ENCODE measurements around a stretch of chr10.

- PRO-cap, result no peak
Observed at GRCh38 chr10:70681787-70682082, 9.4 kb downstream of the ADAMTS14 start.

DNA sequence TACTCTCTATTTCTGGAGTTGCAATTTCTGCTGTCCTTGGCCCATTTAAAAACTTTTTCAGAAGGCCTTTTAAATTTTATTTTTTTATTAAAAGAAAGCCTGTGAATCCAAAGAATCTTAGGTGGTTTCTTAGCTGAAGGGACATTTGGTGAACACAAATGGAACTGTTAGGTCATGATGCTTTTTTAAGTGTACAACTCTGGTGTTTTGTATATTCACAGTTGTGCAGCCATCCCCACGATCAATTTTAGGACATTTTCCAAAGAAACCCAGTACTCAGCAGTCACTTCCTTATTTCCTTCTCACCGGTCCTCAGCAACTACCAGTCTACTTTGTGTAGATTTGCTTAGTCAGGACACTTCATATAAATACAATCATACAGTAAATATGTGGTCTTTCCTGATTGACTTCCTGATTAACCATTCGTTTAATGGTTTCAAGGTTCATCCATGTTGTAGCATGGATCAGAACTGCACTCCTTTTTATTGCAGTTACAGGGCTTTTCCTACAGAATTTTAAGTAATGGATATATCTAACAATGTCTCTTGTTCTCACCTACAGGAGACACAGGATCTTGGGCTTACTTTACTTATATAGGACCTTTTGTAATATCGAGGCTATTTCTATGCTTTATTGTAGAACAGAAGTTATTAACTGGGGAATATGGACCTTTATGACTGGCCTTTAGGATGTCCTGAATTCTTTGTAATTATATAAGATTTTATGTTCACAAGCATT, 14.4 kb downstream of the SGPL1 start:
- PRO-cap, result no peak

- PRO-cap, result no peak
Observed at GRCh38 chr10:70890912-70891410, 2.6 kb upstream of the PCBD1 start.

- PRO-cap, result no peak
Observed at GRCh38 chr10:71279708-71280197, 39.3 kb upstream of the SLC29A3 start.

- PRO-cap, result unidirectional peak, minus-strand start at chr10:71303118
Observed at GRCh38 chr10:71302961-71303542, 16.0 kb upstream of the SLC29A3 start.

DNA sequence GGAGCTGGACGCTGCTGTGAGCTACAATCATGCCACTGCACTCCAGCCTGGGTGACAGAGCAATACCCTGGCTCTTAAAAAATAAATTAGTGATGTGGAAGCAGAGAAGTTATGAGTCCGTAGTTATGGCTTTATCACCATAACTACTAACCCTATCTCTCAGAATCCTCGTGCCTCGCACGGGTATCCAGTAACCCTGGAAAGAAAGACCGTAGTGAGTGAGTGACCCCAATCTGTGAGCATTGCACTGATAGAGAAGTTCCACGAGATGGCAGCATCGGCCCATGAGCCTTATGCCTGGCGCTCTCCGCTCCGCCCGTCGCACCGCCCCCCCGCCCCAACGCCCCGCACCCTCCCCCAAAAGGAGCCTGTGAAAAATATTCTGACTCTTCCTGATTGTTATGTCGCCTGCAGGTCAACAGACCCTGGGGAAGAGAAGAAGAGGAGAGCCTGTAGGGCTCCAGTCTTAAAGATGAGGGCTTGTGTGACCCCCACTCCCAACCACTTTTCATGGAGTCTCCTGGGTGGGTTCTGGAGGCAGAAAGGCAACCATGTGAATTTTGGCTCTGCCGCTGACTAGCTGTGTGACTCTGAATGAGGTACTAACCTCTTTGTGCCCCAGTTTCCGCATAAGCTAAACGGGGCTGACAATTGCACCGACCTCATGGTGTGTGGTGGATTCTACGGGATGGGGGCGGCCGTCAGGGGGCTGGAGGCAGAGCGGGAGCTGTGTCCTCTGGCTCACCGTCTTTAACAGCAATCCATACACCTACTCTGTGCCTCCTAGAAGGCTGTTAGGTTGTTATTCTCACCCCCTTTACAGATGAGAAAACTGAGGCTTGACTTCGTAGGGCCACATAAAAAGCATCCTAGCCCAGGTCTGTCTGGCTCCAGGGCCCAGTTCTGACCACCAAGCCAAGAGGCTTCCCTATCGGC, 4.6 kb upstream of the SLC29A3 start:
- PRO-cap, result no peak

GRCh38 chr10:71323505-71323971, 4.5 kb downstream of the SLC29A3 start:
- PRO-cap, result no peak

GRCh38 chr10:71347829-71348293, 28.8 kb downstream of the SLC29A3 start:
- PRO-cap, result no peak

DNA sequence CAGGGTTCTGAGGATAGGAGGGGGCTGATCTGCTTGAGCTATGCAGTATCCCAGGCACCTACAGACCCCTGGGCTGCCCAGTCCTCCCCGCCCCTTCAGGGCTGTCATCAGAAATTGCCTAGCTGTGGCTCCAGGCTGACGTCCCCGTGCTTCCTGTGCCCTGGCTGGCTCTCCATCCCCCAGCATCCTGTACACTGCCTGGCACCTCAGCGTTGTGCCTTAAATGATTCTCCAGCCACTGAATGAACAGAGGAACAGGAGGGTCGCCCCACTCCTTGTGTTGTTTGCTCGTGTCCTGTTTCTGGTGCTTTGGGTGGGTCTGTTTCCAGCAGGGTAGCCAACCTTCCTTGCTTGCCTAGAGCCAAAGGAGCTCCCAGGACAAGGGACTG, 38.4 kb upstream of the CDH23 start:
- PRO-cap, result no peak

GRCh38 chr10:71475147-71475513, 78.4 kb downstream of the CDH23 start:
- PRO-cap, result no peak

DNA sequence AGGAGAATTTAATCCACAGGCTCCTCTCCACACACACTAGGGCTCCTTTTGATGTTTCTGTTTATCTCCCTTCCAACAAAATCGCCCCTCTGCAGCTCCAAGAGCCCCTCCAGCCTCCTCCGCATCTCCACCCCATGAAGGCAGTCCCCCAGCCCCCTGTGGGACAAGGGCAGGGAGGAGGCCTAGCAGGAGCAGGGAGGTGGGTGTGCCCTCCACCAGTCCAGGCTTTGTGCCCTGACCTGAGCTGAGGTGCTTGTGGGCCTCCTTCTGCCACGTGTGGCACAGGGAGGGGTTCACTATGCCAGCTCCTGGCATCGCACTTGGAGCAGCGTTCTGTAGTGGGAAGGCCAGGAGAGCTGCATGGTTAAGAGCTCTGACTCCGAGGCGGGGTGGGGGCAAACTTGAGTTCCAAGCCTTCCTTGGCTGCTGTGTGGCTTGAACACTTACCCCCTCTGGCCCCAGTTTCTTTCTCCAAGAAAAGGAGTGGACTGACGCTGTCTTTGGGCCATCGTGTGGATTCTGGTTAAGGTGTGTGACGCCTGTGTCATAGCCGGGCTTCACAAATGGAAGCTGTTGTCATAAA, 80.3 kb downstream of the C10orf105 start:
- PRO-cap, result no peak

DNA sequence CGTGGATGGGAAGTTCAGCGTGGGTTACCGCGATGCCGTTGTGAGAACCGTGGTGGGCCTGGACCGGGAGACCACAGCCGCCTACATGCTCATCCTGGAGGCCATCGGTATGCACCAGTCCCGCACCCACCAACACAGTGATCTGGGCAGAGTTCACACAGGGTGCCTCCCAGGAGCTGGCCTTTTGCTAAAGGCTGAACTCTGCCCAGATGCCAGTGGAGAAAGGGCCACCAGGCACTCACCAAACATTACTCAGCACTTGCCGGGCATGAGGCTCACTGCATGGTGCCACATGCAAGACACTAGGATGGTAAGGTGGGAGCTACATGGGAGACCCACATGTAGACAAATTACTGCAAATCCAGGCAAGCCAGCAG, 10.5 kb downstream of the C10orf105 start:
- PRO-cap, result no peak

GRCh38 chr10:71743234-71743831, 23.8 kb upstream of the C10orf105 start:
- PRO-cap, result no peak

- PRO-cap, result no peak
Observed at GRCh38 chr10:71747216-71747944, 25.9 kb downstream of the VSIR start.

DNA sequence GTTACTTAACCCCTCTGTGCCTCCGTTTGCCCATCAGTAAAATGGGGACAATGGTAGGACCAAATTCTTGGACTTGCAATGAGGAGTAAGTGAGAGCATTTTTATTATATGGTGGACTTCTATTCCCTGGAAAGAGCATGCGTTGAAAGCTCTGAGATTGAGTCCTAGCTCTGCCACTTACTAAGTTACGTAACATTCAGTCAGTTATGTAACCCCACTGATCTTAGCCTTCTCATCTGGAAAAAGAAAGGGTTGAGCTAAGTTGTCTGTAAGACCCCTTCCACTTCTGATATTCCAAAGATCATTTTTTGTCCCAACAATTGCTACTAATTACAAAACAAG, 18.7 kb downstream of the VSIR start:
- PRO-cap, result no peak

GRCh38 chr10:71766678-71766920, 6.7 kb downstream of the VSIR start:
- PRO-cap, result no peak

GRCh38 chr10:71811992-71812472, 38.7 kb upstream of the VSIR start:
- PRO-cap, result no peak

DNA sequence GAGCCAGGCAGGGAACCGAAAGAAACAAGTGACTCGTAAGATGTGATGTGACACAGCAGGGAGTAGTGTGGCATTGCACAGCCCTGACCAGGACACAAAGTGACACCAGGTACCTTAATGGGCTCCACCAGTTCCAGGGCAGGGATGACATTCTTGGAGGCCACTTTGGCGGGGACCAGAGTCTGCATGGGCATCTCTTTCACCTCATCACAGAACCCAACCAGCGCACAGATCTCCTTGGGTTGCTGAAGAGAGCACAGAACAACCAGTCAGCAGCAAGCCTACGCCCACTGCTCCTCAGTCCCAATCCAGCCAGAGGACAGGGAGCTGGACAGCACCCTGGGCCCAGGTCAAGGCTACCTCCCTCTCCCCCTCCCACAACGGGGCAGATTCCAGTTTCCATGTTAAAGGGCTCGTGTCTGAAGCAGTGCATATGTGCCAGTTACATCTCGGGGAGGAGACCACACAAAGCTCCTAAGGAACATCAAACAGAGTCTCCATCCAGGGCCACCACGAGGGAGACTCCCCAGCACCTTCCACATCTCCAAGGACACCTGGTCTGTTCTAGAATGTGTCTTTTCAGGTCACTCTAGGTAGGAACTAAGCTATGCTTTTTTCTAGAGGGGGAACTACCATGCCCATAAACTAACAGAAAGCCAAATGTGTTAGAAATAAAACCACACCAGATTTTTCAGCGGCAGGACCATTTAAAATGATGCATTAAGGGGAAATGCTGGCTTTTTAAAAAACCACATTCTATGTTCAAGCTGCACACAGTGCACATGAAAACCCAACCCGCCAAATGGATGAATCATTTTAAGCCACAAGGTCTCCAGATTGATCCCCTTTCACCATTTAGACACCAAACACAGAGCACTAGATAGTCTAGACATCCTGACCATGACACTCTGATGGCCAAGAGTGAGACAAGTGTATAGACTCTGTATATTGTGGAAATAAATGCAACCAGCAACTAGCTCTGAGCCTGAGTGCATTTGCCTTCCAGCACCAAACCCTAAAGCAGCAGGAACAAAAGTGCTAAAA, 29.0 kb downstream of the PSAP start:
- PRO-cap, result no peak

GRCh38 chr10:71831042-71831673, 19.9 kb downstream of the PSAP start:
- PRO-cap, result no peak

GRCh38 chr10:71835746-71836844, 15.0 kb downstream of the PSAP start:
- PRO-cap, result unidirectional peak, minus-strand start at chr10:71836096; bidirectional peak, plus-strand start at chr10:71836491, minus-strand start at chr10:71836490; bidirectional peak, plus-strand start at chr10:71836901, minus-strand start at chr10:71836755

Data from pulmonary lymph node (tissue), 1 donor.